Transverse colon (tissue), 4 donors: ENCODE measurements around the gene TFPI.

GRCh38 chr2:182867000-182867372, 549 bp upstream of the FRZB start:
- PRO-cap: bidirectional peak, plus-strand start at chr2:182867245, minus-strand start at chr2:182867160
- RAMPAGE, long total RNA, 4 experiments: no peak in any of the 4 experiments

DNA sequence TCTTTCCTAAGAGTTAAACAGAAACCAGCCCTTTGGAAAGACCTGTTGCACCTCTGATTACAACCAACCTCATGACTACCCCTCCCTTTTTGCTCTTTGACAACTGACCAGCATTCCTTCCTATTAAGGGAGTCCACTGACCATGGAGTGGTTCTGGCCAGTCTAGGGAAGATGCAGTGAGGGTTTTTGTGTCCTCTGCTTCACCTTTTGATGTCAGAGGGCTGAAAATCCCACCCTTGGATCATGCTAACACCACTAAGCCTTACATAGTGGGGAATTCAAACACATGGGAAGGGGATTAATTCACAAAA, 44.6 kb upstream of the FRZB start:
- PRO-cap: no peak
- RAMPAGE, long total RNA, 4 experiments: no peak in any of the 4 experiments

DNA sequence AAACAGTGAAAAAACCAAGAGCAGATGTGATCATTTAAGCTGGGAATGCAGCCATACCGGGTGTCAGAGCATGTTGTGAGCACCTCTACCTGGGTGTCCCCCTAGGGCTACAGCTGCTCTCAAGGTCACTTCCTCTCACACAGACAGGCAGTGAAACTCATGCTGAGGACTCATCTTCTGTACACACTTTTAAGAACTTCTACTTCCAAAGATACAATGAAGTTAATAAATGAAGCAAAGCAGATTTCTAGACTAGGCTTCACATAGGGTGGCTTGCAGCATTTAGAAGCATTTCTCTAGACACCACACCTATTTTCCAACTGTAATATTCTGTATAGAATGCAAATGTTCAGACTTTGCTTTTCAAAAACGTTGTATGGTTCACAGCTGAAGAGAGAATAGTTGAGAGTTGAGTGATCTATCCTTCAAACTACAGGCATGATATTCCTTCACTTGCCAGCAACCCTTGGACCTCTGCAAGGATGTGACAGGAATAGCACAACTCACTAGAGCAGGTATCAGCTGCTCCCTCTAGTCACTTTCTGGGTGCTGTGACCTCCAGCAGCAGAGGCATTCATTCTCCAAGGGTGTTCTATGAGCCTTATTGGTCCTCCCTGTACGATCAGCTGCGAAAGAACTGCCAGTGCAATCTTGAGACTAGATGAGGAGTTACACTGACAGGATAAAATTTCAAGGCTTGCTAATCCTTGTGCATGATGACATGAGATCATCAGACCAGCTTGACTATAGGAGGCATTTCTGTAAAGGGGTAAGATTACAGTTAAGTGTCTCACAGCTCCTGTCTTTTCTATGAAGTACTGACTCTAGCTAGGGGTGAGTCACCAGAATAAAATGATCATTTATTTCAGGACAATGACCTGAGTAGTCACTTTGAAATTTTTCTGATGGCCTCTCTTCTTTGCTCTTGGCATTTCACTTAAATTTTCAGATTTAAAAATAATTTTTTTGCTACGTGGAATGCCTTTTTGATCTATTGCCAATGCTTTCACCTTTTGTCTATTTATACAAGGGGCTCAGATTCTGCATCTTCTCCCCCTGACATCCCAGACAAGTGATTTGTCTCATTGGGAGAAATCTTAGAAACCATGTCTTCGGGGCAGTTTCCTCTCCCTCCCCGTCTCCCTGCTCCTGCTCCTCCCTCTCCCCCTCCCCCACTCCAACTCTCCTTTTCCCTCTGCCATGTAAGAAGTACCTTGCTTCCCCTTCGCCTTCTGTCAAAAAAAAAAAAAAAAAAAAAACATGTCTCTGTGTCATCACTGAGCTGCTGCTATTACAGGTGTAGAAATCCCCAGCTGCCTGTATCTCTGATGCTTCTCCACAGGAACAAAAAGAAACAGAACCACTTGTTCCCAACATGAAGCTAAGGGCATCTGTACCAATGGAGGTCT, 49.0 kb upstream of the FRZB start:
- PRO-cap: no peak
- RAMPAGE, long total RNA, 4 experiments: no peak in any of the 4 experiments

- PRO-cap: no peak
- RAMPAGE, long total RNA, 4 experiments: no peak in any of the 4 experiments
Observed at GRCh38 chr2:183037074-183037482, 1.2 kb downstream of the NCKAP1 start.

GRCh38 chr2:183078114-183078568, 406 bp upstream of the DUSP19 start:
- PRO-cap: no peak
- RAMPAGE, long total RNA, 4 experiments: no peak in any of the 4 experiments

GRCh38 chr2:183996996-183997445, 601.3 kb upstream of the ZNF804A start:
- PRO-cap: no peak
- RAMPAGE, long total RNA, 4 experiments: no peak in any of the 4 experiments

- PRO-cap: no peak
- RAMPAGE, long total RNA, 4 experiments: no peak in any of the 4 experiments
Observed at GRCh38 chr2:184972767-184973096, 374.4 kb downstream of the ZNF804A start.

- PRO-cap: no peak
- RAMPAGE, long total RNA, 4 experiments: no peak in any of the 4 experiments
Observed at GRCh38 chr2:185782357-185782630, 43.7 kb downstream of the FSIP2 start.

DNA sequence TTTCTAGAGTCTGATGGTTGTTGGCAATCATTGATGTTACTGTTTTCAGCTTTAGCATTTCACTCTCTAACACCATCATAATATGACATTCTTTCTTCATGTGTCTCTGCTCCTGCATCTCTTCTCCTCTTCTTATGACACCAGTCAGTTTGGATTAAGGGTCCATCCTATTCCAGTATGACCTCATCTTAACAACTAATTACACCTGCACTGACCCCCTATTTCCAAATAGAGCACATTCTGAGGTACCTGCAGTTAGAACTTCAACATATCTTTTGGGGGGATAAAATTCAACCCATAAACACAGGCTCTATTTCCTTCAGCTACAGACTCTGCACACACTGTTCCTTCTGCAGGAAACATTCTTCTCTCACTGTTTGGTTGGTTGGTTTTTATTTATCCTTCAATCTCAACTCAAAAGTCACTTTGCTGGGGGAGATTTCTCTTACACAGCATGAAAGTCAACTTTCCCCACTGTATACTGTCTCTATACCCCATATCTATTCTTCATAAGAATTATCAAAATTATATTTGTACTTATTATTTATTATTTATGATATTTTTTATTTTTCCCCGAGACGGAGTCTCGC, 305.6 kb upstream of the ZC3H15 start:
- PRO-cap: no peak
- RAMPAGE, long total RNA, 4 experiments: no peak in any of the 4 experiments

DNA sequence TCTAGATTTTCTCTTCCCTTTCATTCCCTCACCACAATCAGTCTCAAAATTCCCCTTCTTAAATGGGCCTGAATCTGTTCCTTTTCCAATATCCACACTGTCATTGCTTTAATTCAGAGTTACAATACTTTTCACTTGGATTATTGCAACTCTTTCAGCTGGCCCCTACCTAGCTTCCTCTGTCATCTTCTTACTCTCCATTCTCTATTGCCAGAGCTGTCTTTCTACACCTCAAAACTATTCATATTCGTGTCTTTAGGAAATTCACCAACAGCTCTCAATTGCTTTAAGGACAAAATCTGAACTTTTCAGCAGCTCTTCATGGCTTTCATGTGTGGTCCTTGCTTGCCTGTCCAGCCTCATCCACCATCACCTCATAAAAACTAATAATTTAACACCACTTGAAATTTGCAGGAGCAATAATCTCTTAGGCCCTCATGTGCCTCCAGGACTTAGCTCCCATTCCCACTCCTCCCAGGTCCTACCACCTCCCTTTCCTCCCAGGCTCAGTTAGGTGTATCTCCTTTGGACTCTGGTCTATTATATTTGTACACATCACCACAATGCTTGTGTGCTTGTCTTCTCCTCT, 182.2 kb upstream of the ZC3H15 start:
- PRO-cap: no peak
- RAMPAGE, long total RNA, 4 experiments: start-site peak on the minus strand in 2 of 4 experiments, centred at positions 85 to 187 of the sequence, 5 to 6 reads per replicate

- PRO-cap: no peak
- RAMPAGE, long total RNA, 4 experiments: no peak in any of the 4 experiments
Observed at GRCh38 chr2:187550858-187551538, 3.2 kb downstream of the TFPI start.

GRCh38 chr2:187553771-187554772, at the start of gene TFPI:
Gene TFPI, minus strand, starts transcription at chr2:187554435.
- PRO-cap: bidirectional peak, plus-strand start at chr2:187554436, minus-strand start at chr2:187554435; unidirectional peak, minus-strand start at chr2:187554486
- RAMPAGE, long total RNA, 4 experiments: start-site peak on the minus strand in 3 of 4 experiments, at chr2:187554302-187554497 at its widest, 55 to 479 reads per replicate

GRCh38 chr2:188278320-188279156, 13.1 kb upstream of the GULP1 start:
- PRO-cap: no peak
- RAMPAGE, long total RNA, 4 experiments: no peak in any of the 4 experiments

DNA sequence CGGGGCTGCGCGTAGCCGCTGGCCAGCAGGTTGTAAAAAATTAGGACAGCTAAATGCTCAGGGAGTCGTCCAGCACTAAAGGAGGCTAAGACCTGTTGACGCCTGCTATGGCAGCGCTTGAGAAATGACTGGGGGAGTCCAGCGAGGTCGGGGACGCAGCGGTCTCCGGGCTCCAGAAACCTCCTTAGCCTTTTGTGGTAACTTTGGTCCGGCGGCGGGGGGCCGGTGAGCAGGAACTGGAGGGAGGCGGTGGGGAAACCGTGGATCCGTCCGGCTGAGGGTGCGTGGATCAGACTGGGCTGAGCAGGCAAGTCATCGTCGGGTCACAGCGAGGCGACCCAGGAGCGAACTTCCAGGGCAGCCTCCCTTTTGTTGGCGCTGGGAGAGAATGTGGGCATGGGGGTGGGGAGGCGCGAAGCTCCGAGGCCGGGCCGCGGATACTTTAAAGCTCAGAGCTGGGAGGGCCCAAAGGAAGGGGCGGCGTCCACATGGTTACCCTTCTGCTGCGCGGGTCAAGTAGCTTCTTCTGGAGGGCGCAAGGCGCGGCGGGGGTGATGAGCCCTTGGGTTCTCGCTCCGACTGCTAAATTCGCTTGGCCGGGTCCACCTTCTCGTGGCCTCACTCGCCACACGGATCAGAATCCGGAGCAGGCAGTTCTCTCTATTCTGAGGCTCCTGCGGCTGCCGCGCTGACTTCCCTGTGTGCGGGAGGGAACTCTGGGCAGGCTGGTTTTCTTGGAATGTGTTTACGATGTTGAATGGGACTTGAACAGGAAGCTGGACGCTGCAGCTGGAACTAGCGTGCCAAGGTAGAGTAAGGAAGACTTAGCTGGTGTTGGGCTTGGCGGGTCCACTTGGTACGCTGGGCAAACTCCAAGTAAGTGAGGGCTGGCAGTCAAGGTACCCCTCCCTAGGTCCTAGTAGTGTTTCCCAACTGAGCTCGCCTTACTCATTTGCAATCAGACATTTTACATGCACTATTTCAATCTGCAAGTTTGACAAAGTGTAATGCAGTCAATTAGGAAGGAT, 945 bp downstream of the GULP1 start:
- PRO-cap: bidirectional peak, plus-strand start at position 139 of the sequence, minus-strand start outside the sequence; bidirectional peak, plus-strand start at position 452 of the sequence, minus-strand start at position 390 of the sequence; bidirectional peak, plus-strand start at position 522 of the sequence, minus-strand start at position 528 of the sequence; bidirectional peak, plus-strand start at position 760 of the sequence, minus-strand start at position 705 of the sequence; bidirectional peak, plus-strand start at position 820 of the sequence, minus-strand start at position 797 of the sequence
- RAMPAGE, long total RNA, 4 experiments: start-site peak on the plus strand in 2 of 4 experiments, centred at positions 500 to 625 of the sequence, 28 to 119 reads per replicate; start-site peak on the minus strand in 1 of 4 experiments, centred at position 720 of the sequence, 9 reads per replicate

GRCh38 chr2:188298701-188299669, 7.3 kb downstream of the GULP1 start:
- PRO-cap: no peak
- RAMPAGE, long total RNA, 4 experiments: no peak in any of the 4 experiments

DNA sequence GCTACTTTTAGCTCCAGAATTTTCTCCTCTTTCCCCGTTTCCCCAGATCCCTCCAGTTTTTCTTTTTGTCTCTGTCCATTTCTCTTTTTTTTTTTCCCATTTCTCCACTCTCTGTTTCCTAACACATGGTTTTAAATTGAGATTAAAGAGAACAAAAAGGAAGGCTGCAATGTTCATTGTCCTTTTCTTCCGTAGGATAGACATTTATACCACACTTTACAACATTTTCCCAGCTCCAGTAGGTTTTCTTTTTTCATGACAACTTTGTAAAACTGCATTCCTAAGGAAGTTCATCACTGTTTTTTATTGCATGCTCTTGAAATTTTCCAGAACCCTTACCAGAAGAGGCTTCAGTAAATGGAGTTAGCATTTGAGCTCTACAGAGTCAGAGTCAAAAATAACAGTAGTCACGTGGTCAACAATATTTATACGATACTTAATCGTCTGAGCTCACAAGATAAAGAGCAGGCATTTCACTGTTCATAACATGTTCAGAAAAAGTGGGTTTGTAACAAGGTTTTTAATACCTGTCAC, 187.3 kb upstream of the COL3A1 start:
- PRO-cap: no peak
- RAMPAGE, long total RNA, 4 experiments: no peak in any of the 4 experiments

DNA sequence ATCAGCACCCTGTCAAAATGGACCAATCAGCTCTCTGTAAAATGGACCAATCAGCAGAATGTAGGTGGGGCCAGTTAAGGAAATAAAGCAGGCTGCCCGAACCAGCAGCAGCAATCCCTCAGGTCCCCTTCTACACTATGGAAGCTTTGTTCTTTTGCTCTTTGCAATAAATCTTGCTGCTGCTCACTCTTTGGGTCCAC, 82.9 kb upstream of the COL3A1 start:
- PRO-cap: no peak
- RAMPAGE, long total RNA, 4 experiments: no peak in any of the 4 experiments

- PRO-cap: unidirectional peak, plus-strand start at chr2:188984921
- RAMPAGE, long total RNA, 4 experiments: no peak in any of the 4 experiments
Observed at GRCh38 chr2:188984571-188985125, 10.5 kb downstream of the COL3A1 start.

- PRO-cap: no peak
- RAMPAGE, long total RNA, 4 experiments: start-site peak on the plus strand in 2 of 4 experiments, at chr2:188994550-188994805 at its widest, 48 to 149 reads per replicate
Observed at GRCh38 chr2:188994419-188994900, 20.3 kb downstream of the COL3A1 start.

DNA sequence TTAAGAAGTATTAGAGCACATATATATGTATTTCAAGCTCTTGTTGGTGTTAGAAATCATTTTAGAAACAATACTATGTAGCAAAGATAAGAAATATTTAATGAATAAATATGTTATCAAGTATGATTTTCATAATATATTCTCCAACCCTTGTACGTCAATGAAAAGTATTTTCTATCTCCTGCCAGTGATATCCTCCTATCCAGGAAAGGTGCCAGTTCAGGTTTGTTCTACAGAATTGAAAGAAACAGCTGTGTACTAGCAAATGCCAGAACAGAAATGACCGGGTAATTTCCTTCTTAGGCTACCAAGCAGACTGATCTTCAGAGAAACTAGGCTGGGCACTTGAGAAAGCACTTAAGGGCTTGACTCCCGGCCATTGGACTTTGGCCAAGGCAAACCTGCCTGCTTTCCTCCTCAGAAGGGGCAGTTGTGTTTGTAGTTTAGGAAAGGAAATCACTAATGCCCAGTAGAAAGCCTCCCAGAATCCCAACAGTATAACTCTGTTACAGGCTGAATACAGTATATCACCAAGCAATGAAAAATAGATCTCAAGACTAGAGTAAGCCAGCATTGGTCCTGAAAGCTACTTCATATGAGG, 42.9 kb upstream of the COL5A2 start:
- PRO-cap: no peak
- RAMPAGE, long total RNA, 4 experiments: no peak in any of the 4 experiments